Ileum (tissue), 1 donor: ENCODE measurements around the gene MELK.

- PRO-cap, result no peak
Observed at GRCh38 chr9:36308260-36308464, 49.9 kb upstream of the GNE start.

DNA sequence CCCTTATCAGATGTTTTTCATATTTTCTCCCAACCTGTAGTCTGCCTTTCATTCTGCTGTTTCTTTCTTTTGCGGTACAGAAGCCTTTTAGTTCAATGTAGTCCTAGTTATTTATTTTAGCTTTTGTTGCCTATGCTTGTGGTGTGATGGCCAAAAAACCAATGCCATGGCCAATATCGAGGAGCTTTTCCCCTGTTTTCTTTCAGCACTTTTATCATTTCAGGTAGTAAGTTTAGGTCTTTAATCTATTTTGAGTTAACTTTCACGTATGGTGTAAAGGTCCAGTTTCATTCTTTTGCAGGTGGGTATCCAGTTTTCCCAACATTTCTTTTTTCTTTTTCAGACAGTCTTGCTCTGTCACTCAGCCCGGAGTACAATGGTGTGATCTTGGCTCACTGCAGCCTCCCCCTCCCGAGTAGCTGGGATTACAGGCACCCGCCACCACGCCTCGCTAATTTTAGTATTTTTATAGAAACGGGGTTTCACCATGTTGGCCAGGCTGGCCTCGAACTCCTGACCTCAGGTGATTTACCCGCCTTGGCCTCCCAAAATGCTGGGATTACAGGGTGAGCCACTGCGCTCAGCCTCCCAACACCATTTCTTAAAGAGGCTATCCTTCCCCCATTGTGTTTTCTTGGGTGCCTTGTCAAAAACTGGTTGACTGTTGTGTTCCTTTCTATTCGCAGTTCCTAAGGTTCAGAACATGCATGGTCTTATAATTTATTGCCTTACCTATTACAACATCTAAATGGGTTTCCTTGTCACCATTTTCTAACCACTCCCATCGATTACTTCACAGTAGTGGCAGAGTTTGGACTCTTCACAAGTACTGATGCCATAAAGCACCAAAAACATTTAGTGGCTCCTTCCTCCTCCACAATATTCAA, 50.3 kb downstream of the RNF38 start:
- PRO-cap, result no peak

- PRO-cap, result no peak
Observed at GRCh38 chr9:36492762-36493446, 79.8 kb upstream of the MELK start.

- PRO-cap, result bidirectional peak, plus-strand start at chr9:36572897, minus-strand start at chr9:36572772
Observed at GRCh38 chr9:36572621-36573454, at the start of gene MELK. Gene MELK (plus strand): TSS chr9:36572895.

GRCh38 chr9:36818809-36819374, 215.2 kb downstream of the PAX5 start:
- PRO-cap, result no peak

DNA sequence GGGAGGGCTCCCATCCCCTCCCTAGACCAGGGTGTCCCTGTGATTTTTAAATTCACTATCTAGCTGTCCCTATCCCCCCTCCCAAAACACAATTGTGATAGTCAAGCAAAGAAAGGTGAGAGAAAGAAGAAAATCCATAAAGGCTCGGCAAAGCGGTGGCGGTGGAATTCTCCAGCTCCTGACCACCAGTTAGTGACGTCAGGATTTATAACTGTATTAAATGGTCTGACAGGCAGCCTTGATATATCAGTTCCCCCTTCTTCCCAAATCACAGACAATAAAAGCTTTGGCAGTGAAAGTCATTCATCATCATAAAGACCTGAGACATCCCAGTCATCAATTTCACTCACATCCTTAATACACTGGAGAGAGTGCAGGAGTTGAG, 132.1 kb downstream of the PAX5 start:
- PRO-cap, result no peak

- PRO-cap, result no peak
Observed at GRCh38 chr9:37004384-37004885, 29.6 kb downstream of the PAX5 start.

DNA sequence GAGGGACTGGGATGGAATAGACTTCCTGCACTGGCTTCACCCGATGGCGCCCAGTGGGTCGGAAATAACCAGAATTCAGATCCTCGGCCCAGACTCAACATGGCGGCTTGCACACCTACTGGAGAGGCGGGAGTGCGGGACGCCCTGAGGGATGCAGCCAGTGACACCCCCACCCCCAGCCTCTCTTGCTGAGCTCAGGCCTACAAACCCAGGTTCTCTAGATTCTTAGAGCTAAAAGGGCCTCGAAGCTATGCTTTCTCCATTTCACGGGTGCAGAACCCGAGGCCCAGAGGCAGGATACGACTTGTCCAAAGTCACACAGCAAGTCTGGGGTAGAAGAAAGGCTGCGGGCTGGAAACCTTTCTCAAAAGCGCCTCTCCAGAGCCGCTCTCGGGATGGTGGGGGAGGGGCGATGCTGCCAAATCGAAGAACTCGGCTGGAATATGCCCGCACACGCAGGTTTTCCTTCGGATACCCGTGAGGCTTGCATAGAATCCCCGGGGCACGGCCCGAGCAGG, 4.4 kb downstream of the PAX5 start:
- PRO-cap, result no peak

DNA sequence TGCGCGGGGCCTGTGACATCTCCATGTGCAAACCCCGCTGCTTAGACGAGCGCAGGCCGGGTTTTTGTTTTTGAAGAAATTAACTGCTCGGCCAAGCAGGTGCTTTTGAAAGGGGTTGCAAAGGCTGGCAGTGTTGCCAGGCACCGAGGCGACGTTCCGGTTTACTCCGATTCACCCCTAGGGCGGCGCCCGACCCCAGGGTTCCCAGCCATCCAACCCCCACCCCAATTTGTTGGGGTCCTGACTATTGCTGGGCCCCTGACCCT, 528 bp upstream of the PAX5 start:
- PRO-cap, result no peak

- PRO-cap, result no peak
Observed at GRCh38 chr9:37121533-37122197, 1.3 kb downstream of the ZCCHC7 start.

GRCh38 chr9:37197146-37197552, 76.8 kb downstream of the ZCCHC7 start:
- PRO-cap, result no peak

GRCh38 chr9:37221557-37221992, 101.2 kb downstream of the ZCCHC7 start:
- PRO-cap, result no peak

DNA sequence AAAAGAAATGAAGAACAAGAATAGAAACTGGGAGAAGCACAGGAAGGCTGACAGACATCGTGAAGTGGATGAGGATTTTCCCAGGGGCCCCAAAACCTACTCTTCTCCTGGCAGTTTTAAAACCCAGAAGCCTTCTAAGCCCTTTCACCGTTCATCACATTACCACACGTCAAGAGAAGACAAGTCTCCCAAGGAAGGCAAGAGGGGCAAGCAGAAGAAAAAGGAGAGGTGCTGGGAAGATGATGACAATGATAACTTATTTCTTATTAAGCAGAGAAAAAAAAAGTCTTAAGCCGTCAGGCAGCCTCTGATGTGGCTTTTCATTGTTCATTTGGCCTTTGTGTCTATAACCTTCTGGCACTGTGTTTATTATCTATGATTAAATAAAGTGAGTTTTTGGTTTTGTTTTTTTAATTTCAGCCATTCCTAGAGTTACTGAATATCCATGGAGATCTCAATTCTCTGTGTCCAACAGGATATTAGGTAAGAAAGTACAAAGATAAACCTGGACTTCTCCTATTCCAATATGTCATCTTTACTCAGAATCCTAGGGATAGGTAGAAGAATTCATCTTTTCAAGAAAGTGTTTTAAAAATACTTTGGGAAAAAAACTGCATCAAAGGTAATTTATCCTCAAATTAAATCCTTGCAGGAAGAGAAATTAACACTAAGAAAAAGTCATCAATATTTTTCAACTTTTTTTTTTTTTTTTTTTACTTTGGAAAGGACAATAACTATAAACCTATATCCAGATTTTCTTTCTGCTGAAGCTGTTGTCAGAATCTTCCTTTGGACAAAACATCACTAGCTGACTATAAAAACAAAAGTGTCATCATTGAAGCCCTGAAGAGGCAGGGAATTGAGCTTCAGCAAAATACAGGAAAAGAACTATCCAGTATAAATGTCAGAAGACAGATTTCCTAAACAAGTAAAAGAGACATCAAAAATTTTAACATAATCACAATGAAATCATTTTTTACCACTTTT, 65.2 kb upstream of the GRHPR start:
- PRO-cap, result no peak

GRCh38 chr9:37374678-37375379, 47.7 kb upstream of the GRHPR start:
- PRO-cap, result no peak

GRCh38 chr9:37471850-37472846, 6.9 kb upstream of the ZBTB5 start:
- PRO-cap, result no peak

- PRO-cap, result no peak
Observed at GRCh38 chr9:37511970-37513098, 26.6 kb downstream of the POLR1E start.

DNA sequence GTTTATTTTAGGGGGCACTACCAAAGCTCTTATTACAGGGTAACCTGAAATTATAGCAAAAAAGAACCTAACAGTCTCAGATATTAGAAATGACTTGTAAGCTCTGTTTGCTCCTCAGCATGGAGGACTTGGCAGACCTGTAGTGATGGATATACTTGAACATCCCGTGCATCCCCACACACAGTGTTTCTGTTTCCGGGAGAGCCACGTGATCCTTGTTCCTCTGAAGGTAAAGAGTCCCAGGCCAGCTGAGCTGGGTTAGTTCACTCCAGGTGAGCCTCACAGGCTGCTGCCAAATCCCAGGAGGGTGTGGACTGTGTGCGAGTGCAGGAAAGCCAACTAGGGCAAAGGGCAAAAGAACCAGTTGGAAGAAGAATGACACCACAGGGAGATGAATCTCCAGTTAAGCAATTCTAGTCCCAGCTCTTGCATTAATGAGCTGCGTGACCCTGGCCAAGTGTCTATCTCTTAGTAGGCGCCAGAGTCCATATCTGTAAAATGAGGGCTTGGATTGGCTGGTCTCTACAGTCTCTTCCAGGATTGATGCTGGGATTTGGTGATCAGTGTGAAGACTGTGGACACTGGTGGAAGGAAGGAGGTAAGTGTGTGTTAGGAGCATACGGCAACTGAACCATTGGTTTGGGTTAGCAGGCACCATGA, 10.5 kb upstream of the TOMM5 start:
- PRO-cap, result no peak

- PRO-cap, result no peak
Observed at GRCh38 chr9:37904648-37905048, 721 bp upstream of the SLC25A51 start.

DNA sequence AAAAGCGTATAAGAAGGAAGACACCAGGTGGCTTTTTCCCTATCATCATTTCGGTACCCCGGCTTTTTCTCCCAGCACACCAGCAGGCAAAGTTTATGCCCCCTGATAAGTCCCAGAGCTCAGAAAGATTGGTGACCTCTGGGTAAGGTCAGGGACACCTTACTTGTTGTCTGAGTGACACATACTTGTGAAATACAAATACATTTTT, 4.6 kb upstream of the SLC25A51 start:
- PRO-cap, result no peak

GRCh38 chr9:37968171-37968787, 64.4 kb upstream of the SLC25A51 start:
- PRO-cap, result no peak